Testis (tissue), 5 donors: ENCODE measurements around a stretch of chr16.

DNA sequence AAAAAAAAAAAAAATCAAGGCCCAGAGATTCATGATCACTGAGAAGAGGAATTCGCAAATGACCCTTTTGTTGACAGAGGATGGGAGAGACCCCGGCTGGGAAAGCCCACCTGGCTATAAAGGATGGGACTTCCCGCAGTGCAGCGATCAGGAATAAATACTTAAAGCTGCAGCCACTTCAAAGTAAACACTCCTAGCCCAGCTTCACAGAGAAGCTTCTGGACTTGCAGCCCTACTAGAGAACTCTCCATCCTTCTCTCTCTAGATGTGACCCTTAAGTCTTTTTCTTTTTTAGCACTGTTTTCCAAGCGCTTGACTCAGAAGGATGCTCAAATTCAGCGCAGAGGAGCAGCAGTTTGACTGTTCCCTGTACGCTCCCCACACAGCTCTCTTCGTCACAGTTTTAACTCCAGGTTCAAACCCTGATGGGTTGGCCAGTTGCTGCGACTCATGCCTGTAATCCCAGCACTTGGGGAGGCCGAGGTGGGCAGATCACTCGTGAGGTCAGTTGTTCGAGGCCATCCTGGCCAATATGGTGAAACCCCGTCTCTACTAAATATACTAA is 56.0 kb downstream of the NDE1 start:
- PRO-cap, 3 experiments, result no peak in any of the 3 experiments
- RAMPAGE, long total RNA, 2 experiments, result no peak in any of the 2 experiments
- RRBS, result no CpG with 5 or more reads among the region's 13 CpGs

DNA sequence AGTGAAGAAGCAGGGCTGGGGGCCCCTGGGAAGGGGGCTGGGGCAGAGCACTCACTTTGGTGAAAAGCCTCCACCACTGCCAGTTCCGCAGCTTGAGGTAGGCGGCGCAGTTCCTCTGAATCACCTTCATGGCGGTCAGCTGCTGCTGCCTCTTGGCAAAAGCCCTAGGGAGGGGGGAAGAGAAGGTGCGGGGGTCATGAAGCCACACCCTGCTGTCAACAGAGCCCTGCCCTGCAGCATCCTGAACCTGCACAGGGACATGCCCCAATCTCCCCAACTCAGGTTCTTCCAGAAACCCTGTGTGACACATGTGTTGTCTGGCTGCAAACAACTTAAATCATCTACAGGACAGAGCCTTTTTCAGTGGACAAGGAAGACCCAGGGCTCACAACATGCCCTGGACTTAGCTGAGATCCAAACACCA is 95.0 kb downstream of the NDE1 start:
- PRO-cap, 3 experiments, result no peak in any of the 3 experiments
- RAMPAGE, long total RNA, 2 experiments, result start-site peak on the minus strand in 1 of 2 experiments, centred at position 101 of the sequence, 363 reads per replicate
- RRBS, result no CpG with 5 or more reads among the region's 5 CpGs

DNA sequence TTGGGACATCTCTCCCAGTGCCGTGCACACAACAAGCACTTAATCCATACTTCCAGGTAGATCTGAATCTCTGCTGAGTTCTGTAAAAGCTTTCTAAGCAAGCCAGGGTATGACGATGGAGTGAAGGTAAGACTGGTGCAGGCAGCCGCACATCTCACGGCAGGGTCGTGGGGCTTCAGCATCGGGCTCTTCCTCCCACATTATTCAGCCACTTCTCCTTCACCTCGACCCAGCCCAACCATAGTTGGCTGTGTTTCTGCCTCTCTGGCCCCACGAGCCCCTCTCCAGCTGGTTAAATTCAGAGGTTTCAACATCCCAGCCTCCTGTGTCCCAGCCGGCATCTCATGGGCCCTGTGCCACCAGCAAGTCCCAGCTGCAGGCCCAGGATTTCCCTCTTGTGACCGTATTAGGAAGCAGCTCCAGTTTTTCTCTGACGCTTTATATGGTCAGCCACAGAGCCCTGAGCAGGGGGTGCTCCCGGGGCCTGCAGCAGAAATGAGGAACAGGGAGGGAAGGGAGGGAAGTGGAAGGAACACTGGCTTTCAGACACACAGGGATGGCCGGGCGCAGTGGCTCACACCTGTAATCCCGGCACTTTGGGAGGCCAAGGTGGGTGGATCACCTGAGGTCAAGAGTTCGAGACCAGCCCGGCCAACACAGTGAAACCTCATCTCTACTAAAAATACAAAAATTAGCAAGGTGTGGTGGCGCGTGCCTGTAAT is 27.4 kb downstream of the MYH11 start:
- PRO-cap, 3 experiments, result peak in 3 of 3 experiments; most common plus-strand start position 545 of the sequence (in 2); most common minus-strand start position 346 of the sequence (in 3)
- RAMPAGE, long total RNA, 2 experiments, result no peak in any of the 2 experiments
- RRBS, result 60% methylated on average over 2 of the region's 19 CpGs

DNA sequence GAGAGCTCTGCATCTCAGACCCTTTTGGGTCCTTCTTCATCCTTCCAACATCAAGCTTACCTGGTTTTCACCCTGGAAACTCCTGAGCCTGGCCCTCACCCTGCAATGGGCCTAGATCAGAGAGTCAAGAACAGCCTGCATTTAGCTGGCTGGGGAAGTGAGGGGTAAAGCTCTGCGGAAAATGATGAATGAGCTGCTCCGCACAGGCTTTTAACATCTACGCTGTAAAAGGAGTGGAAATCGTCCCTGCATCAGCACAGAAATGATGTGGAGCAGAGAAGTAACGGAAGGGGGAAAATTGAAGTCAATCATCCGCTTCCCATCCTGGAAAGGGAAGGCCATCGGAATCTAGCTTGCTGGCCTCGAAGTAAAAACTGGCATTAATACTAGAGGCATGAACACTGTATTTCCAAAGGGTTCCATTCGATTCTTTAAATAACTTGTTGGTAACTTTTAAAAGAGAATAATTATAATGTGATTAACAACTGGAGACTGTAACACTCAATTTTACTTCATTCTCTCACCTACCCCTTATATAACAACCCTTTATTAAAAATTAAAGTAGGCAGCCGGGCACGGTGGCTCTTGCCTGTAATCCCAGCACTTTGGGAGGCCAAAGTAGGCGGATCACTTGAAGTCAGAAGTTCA is 2.6 kb upstream of the MYH11 start:
- PRO-cap, 3 experiments, result no peak in any of the 3 experiments
- RAMPAGE, long total RNA, 2 experiments, result no peak in any of the 2 experiments
- RRBS, result no CpG with 5 or more reads among the region's 12 CpGs

DNA sequence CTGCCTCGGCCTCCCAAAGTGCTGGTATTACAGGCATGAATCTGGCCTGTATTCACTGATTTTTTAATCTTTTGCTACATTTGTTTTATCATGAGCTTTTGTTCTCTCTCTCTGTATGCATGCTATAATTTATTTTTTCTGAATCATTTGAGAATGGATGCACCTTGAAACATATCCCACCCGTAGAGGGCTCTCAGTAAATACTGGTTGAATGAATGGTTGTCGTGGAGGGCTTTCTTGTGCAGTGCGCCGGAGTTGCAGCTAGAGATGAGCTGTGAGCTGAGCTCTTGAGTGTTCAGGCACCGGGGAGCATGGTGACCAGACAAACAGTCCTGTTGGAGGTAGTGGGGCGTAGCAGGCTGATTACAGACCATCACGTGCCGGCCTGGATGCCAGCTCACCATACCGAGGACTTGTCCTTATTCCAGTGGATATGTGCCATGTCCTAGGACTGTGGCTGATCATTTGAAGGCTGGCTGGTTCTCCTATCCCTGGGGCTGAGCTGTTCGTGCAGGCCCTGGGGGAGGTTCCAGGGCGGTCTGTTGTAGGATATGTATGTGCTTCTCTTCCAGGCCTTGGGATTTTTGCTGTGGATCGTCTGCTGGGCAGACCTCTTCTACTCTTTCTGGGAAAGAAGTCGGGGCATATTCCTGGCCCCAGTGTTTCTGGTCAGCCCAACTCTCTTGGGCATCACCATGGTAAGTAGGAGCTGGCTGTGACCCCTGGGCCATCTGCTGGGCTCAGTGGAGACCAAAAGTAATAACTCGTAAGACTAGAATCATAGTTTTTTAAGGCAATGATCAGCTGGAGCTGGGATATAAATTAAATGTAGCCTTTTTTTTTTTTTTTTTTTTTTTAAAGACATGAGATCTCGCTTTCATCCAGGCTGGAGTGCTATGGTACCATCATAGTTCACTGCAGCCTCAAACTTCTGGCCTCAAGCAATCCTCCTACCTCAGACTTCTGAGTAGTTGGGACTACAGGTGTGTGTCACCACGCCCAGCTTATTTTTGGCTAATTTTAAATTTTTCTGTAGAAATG is 60.1 kb downstream of the ABCC1 start:
- PRO-cap, 3 experiments, result no peak in any of the 3 experiments
- RAMPAGE, long total RNA, 2 experiments, result no peak in any of the 2 experiments
- RRBS, result 80% methylated on average over 5 of the region's 17 CpGs

- PRO-cap, 3 experiments, result no peak in any of the 3 experiments
- RAMPAGE, long total RNA, 2 experiments, result no peak in any of the 2 experiments
- RRBS, result no CpG with 5 or more reads among the region's 14 CpGs
Observed at GRCh38 chr16:16014377-16015219, 65.2 kb downstream of the ABCC1 start.

DNA sequence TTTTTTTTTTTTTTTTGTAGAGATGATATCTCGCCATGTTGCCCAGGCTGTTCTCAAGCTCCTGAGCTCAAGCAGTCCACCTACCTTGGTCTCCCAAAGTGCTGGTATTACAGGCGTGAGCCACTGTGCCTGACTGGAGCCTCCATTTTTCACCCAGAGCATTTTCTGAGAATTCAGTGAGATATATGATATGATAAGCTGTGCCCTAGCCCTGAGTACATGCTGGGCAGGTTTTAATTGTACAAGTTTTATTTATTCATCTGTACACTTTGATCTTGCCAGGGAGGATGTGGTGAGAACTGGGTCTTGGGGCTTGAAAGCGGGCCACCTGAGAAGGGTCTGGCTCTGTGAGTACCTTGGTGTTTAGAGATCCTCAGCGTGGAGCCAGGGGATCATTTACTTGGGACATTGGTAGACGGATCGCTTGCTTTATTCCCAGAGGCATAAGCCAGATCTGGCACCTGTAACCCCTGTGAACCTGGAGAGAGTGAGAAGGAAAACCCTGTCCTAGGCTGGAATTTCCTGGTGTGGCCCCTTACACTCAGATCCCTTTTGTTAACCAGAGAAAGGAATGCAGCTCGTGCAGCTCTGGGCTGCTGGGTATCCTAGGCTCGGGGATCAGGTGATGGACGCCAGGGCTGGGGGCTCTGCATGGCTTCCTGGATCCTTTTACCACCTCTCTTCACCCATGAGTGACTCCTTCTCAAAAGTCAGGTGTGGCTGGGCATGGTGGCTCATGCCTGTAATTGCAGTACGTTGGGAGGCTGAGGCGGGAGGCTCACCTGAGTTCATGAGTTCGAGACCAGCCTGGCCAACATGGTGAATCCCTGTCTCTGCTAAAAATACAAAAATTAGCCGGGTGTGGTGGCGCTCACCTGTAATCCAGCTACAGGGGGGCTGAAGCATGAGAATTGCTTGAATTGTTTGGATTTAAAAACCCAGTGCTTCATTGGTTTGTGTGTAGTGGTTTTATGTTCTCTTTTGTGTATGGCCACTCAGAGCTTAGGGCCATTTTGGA is 92.0 kb downstream of the ABCC1 start:
- PRO-cap, 3 experiments, result no peak in any of the 3 experiments
- RAMPAGE, long total RNA, 2 experiments, result no peak in any of the 2 experiments
- RRBS, result no CpG with 5 or more reads among the region's 14 CpGs

DNA sequence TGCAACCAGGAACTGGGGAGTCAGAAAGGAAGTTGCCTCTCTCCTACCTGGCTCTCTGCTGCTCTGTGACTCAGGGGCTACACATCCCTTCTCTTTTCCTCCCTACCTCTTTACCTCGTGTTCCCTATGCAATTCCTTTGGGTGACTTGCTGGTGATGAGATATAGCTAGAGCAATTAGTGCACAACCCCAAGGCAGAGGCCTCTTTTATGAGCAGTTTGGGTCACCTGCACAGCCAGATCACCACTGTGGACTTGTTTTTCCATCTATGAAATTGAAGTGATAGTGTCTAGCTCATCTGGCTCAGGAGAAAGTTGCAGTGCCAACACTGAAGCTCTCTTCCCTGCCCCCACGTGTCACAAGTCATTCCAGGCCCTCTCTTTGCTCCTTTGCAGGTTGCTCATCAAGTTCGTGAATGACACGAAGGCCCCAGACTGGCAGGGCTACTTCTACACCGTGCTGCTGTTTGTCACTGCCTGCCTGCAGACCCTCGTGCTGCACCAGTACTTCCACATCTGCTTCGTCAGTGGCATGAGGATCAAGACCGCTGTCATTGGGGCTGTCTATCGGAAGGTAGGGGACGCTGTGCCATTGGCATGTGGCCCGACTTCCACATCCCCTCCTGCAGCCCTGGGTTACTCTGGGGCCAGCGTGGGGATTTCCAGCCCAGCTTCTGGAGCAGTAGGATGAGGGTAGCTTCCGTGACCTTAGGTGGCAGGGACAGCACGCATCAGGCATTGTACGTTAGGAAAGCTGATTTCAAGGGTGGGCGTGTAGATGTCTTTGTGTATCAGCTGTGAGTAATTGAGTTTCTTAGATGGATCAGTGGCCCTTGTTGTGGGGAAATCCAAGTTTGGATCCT is 96.3 kb downstream of the ABCC1 start:
- PRO-cap, 3 experiments, result no peak in any of the 3 experiments
- RAMPAGE, long total RNA, 2 experiments, result no peak in any of the 2 experiments
- RRBS, result no CpG with 5 or more reads among the region's 16 CpGs

- PRO-cap, 3 experiments, result no peak in any of the 3 experiments
- RAMPAGE, long total RNA, 2 experiments, result no peak in any of the 2 experiments
- RRBS, result no CpG with 5 or more reads among the region's 12 CpGs
Observed at GRCh38 chr16:16062402-16062918, 113.0 kb downstream of the ABCC1 start.

DNA sequence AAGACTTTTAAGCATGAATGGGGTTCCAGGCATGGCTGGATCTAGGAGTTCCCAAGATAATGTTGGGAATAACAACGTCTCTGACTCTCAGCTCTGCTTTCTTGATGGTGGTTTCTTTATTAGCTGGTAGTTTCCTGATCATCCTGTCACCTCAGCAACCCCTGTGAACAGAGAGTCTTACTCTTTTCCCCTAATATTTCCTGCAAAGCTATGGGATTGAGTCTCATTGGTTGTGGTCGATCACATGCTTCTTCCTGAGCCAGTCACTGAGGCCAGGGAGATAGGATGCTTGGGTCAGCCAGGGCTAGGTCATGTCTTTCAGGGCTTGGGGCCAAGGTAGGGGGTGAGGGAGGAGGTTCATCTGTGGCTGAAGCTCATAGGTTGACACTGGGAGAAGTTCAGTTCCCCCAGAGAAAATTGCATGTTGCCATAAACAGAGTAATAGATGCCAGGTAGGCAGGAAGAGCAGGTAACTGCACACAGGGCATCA is 114.3 kb downstream of the ABCC1 start:
- PRO-cap, 3 experiments, result no peak in any of the 3 experiments
- RAMPAGE, long total RNA, 2 experiments, result no peak in any of the 2 experiments
- RRBS, result no CpG with 5 or more reads among the region's 2 CpGs

- PRO-cap, 3 experiments, result no peak in any of the 3 experiments
- RAMPAGE, long total RNA, 2 experiments, result no peak in any of the 2 experiments
- RRBS, result no CpG with 5 or more reads among the region's 18 CpGs
Observed at GRCh38 chr16:16086670-16087391, 136.5 kb downstream of the ABCC6 start.

GRCh38 chr16:16096232-16097005 is 126.9 kb downstream of the ABCC6 start:
- PRO-cap, 3 experiments, result peak in 3 of 3 experiments; most common plus-strand start chr16:16096750 (in 1); most common minus-strand start chr16:16096519 (in 1)
- RAMPAGE, long total RNA, 2 experiments, result no peak in any of the 2 experiments
- RRBS, result 65% methylated on average over 3 of the region's 12 CpGs

- PRO-cap, 3 experiments, result no peak in any of the 3 experiments
- RAMPAGE, long total RNA, 2 experiments, result no peak in any of the 2 experiments
- RRBS, result no CpG with 5 or more reads among the region's 19 CpGs
Observed at GRCh38 chr16:16111178-16111801, 112.0 kb downstream of the ABCC6 start.

GRCh38 chr16:16251910-16252382 is 19.6 kb downstream of the NOMO3 start:
- PRO-cap, 3 experiments, result no peak in any of the 3 experiments
- RAMPAGE, long total RNA, 2 experiments, result no peak in any of the 2 experiments
- RRBS, result no CpG with 5 or more reads among the region's 6 CpGs

DNA sequence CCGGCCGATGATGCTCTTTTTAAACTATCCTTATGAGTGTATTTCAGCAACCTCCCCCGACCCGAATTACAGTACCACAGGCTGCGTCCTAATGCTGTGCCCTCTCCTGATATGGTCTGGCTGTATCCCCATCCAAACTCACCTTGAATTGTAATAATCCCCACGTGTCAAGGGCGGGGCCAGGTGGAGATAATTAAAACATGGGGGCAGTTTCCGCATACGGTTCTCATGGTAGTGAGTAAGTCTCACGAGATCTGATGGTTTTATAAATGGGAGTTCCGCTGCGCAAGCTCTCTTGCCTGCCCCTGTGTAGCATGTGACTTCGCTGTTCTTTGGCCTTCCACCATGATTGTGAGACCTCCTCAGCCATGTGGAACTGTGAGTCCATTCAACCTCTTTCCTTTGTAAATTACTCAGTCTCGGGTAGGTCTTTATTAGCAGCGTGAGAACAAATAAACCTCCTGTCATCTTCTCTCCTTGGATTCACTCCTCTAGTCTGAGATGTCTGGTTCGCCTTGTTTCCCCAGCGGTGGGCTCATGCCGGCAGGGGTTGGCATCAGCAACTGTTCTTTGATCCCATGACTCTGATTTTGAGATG is 120.4 kb downstream of the NPIPA7 start:
- PRO-cap, 3 experiments, result no peak in any of the 3 experiments
- RAMPAGE, long total RNA, 2 experiments, result start-site peak on the plus strand in 1 of 2 experiments, centred at position 309 of the sequence, 21 reads per replicate
- RRBS, result no CpG with 5 or more reads among the region's 18 CpGs

- PRO-cap, 3 experiments, result peak in 2 of 3 experiments; most common plus-strand start chr16:16940534 (in 2)
- RAMPAGE, long total RNA, 2 experiments, result no peak in any of the 2 experiments
- RRBS, result no CpG with 5 or more reads among the region's 6 CpGs
Observed at GRCh38 chr16:16940467-16940748, 530.4 kb downstream of the XYLT1 start.

- PRO-cap, 3 experiments, result no peak in any of the 3 experiments
- RAMPAGE, long total RNA, 2 experiments, result start-site peak on the minus strand in 1 of 2 experiments, at chr16:17105054-17105952 at its widest, 29 reads per replicate
- RRBS, result no CpG with 5 or more reads among the region's 14 CpGs
Observed at GRCh38 chr16:17105232-17106337, 365.2 kb downstream of the XYLT1 start.

- PRO-cap, 3 experiments, result peak in 3 of 3 experiments; most common plus-strand start chr16:17313499 (in 1); most common minus-strand start chr16:17313304 (in 3)
- RAMPAGE, long total RNA, 2 experiments, result no peak in any of the 2 experiments
- RRBS, result 88% methylated on average over 2 of the region's 9 CpGs
Observed at GRCh38 chr16:17312847-17313871, 157.6 kb downstream of the XYLT1 start.

GRCh38 chr16:17405021-17405980 is 65.5 kb downstream of the XYLT1 start:
- PRO-cap, 3 experiments, result peak in 2 of 3 experiments; most common plus-strand start chr16:17405424 (in 1); most common minus-strand start chr16:17405312 (in 2)
- RAMPAGE, long total RNA, 2 experiments, result no peak in any of the 2 experiments
- RRBS, result 10% methylated on average over 6 of the region's 27 CpGs

DNA sequence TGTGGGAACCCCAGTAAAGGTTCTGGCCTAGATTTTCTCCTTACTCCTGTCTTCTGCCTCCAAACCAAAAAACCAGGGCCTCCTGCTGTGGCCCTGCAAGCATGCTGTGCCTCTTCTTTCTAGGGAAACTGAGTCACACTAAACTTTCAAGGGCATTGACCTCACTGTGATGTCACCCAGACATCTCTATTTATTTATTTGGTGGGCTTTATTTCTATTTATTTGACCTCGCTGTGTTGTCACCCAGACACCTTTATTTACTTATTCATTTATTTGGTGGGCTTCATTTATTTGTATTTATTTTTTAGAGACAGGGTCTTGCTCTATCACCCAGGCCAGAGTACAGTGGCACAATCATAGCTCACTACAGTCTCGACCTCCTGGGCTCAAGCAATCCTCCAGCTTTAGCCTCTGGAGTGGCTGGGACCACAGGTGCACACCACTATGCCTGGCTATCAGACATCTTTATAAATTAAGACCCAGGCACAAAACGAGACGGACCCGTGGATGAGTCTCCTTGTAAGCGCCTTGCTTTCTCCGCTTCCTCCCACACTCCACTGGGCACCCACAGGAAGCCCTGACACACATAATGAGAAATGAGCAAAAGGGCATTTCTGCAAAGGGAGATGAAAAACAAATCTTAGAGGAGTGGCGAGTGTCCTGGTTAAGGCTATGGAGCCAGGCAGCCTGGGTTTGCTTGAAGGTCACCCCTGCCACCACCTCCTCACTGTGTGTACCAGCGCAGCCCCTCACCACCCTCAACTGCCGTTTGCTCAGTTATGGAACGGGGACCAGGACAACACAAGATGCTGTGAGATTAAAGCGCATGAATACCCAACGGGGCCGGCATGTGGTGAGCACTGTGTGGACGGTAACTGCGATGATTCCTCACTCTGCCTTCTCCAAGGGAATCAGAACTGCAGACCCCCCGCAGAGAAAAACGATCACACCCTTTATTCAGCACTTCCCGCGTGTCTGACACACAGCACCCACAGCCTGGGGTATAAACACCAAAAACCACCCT is 56.4 kb downstream of the XYLT1 start:
- PRO-cap, 3 experiments, result no peak in any of the 3 experiments
- RAMPAGE, long total RNA, 2 experiments, result no peak in any of the 2 experiments
- RRBS, result no CpG with 5 or more reads among the region's 20 CpGs